Temporal lobe (tissue), 2 donors: ENCODE data around the gene MGAT4A.

DNA sequence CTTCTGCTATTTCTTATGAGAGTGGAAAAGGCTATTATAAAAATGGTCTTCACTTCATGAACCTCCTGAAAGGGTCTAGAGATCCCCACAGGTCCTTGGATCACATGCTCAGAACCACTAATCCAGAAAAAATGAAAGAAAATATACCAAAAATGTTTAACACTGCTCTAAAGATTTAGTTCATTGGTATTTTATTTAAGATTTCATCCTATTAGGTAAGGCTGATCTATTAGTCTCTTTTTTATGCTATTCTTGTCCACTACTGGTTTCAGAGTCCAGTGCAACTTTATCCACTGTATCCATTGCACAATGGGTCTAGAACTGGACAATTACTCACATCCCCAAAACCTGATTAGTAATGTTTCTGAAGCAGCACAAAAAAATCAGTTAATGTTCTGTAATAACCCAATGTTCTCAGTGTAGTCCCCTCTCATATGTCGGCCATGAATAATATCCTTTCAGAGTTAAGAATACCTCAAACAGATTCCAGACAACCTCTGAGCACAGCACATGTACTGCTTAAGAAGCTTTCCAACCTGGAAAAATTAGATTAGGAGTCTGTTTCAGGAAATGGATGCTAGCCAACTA, 29.8 kb downstream of the MGAT4A start:
- RAMPAGE, long total RNA, result no peak

GRCh38 chr2:98730100-98731233, at the start of gene MGAT4A:
Gene MGAT4A, minus strand, starts transcription at chr2:98731132.
- RAMPAGE, long total RNA, result no peak

GRCh38 chr2:98806268-98806844, 75.4 kb upstream of the MGAT4A start:
- RAMPAGE, long total RNA, result no peak

DNA sequence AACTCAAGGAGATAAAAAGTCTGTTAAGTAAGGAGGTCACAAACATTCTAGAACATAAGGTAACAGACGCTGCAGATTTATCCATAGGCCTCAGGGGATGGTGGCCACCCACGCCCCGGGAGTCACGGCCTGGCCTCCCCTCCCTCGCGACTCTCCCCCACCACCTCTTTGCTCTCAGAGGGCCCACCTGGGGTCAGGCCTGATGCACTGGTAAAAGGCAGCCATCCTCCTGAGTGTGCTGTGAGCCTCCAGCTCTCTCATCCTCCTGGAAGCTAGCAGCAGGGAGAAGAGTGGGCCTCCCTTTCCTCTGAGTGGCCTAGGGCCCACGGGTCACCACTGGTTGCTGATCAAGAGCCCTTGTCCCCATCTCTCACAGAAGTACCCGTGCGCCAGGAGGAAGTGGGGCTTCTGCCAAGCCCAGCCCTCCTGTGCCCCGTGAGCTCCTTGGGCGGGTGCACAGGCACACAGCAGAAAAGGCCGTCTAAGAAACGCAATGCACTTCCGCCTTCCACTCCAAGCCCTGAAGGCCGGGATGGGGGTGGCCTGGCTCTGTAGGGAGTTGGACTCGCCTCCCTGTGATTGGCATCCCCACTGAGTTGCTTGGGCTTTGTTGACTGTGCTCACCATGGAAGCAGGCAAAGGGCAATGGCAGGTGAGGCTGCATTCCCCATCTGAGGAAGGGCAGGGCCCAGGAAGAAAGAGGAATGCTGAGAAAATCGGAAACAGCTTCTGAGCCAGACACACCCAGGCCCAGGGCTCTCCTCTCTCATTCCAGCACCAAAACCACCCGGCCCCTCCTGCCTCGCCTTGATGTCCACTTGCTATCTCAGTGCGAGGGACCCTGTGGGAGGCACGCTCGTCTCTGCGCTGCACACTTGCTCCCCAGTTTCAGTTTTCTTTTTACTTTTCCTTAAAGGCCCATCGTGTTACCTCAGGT, 66.9 kb downstream of the CRACDL start:
- RAMPAGE, long total RNA, result no peak

DNA sequence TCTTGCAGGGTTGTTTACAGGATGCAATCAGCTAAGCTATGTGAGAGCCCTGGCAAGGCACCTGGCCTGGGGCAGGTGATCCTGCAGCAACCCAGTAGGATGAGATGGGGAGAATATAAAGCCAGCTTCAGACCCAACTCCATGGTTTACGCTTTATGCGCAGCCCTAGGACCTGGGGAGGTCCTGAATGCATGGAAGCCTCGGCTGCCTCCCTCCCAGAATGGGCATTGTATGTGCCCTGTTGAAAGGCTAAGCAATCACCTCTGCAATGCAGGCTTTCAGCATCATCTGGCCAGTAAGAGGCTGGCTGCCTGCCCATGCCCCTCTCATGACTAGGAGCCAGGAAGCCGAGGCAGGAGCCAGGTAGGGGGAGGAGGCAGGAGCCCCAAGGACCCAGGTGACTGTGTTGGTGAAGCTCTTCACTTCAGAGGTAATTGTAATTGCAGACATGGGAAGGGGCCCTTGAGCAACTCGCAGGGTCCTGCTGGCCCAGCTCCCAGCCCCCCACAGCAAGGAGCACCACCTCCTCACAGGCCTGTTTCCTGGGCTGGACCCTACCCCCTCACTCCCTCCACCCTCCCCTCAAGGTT, 22.1 kb downstream of the CRACDL start:
- RAMPAGE, long total RNA, result no peak

DNA sequence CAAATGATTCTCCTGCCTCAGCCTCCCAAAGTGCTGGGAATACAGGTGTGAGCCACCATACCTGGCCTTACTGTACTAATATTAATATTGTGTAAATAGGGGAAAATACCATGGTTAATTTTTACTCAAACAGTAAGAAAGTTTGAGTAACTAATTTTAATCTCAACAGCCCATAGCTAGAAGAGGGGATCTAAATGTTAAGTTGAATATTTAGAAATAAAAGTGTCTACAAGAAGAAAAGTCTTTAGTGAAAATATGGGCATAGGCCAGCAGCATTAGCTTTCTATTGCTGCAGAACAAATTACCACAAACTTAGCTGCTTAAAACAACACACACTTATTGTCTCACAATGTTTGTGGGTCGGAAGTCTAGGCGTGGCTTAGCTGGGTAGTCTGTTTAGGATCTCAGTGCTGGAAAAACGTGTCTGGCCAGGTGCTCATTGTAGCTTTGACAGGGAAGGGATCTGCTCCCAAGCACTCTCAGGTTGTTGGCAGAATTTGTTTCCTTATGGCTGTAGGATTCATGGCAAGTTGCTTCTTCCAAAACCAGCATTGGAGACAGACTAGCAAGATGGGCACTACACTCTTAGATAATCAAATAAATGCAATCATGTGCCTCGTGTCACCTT, 17.0 kb downstream of the MRPL30 start:
- RAMPAGE, long total RNA, result no peak

DNA sequence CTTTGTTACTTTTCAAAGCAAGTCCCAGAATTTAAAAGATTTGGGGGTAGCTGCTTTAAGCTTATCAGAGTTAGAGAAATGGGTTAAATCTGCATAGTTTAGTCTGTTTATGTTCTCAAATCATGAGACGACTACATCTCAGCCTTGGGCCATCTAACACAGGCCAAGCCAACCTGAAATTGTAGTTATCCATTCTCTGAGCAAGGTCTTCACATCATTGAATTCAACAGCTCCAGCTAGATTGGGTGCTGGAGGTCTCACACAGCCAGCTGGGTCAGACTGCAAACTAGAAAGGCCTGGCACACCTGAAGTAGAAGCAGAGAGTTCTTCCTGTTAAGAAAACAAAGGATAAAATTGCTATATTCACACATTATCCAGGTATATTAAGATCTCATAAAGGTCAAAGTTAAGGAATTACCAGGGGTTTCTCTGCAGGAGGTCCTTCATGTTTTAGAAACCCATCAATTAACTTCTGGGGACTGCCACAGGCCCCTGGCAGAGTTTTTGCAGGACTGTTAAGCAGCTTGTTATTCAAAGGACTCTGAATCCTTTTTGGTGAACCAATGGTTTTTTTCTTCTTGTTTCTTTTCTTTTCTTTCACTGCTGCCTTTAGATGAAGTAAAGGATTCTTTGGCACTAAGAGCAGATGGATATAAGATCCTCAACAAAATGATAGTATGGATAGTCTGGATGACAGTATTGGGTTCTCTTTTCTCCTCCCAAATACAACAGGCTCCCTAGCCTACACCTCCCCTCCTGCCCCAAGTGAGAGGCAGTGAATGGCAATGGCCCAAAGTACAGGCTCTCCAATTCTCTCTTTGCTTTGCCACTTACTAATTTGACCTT, 65.5 kb downstream of the EIF5B start:
- RAMPAGE, long total RNA, result no peak

- RAMPAGE, long total RNA, result no peak
These were observed 70.4 kb downstream of the EIF5B start for GRCh38 chr2:99407301-99408251.

- RAMPAGE, long total RNA, result no peak
These were observed 266.3 kb downstream of the AFF3 start for GRCh38 chr2:99875855-99876634.

GRCh38 chr2:99904643-99905496, 237.5 kb downstream of the AFF3 start:
- RAMPAGE, long total RNA, result no peak

DNA sequence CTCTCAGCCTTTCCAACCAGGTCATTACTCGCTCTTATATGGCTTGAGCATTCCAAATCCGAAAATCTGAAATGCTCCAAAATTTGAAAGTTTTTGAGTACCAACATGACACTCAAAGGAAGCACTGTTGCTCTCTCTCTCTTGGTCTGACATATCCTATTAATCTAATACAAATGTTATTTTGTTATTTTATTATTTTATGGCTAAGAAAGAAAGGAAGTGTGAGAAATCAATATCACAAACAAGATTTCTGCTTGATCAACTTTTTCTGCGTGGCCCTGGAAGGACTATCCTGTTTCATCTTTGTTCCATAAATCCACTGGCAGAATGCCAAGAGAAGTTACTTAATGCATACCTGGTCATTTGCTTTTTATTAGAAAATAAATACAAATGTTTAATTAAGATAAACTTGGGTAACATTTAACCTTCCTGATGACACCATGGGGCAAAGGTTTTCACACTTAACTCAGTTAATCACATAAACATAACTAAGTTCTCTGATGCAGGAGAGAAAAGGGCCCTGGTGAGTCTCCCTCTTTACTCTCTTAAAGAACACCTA, 203.4 kb downstream of the AFF3 start:
- RAMPAGE, long total RNA, result no peak

DNA sequence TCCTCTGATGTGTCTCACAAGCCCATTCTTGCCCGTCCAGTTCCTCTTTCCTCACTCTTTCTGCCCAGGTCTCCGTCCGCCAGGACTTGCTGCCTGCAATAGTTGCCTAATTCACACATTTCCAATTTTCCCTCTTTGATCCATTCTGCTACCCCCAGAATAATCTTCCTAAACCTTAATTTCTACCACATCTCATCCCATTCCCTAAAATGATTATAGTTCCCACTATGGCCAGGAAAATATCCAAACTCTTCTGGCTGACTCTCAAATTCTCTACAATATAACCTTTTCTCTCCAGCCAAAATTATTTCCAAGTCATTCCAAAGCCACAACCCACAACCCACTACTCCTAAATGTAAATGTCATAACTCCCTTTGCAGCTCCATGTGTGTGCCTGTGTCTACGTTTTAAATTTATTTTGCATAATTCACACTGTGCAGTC, 171.2 kb downstream of the AFF3 start:
- RAMPAGE, long total RNA, result no peak

DNA sequence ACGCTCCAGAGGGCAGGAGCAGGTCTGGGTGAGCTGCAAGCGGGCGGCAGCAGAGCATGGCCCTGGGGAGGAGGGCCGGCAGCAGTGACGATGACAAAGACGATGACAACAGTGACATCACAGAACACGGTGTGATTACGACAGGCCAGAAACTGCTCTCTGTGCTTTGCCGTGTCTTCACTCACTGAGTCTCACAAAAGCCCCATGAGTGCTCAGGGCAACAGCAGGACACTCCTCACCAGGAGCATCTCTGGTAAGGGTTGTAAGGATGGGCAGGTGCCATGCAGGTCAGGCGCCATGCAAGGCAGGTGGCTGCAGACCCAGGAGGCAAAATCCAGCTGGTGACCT, 23.2 kb downstream of the CHST10 start:
- RAMPAGE, long total RNA, result no peak

- RAMPAGE, long total RNA, result no peak
These were observed 7.5 kb downstream of the CHST10 start for GRCh38 chr2:100409890-100410383.

DNA sequence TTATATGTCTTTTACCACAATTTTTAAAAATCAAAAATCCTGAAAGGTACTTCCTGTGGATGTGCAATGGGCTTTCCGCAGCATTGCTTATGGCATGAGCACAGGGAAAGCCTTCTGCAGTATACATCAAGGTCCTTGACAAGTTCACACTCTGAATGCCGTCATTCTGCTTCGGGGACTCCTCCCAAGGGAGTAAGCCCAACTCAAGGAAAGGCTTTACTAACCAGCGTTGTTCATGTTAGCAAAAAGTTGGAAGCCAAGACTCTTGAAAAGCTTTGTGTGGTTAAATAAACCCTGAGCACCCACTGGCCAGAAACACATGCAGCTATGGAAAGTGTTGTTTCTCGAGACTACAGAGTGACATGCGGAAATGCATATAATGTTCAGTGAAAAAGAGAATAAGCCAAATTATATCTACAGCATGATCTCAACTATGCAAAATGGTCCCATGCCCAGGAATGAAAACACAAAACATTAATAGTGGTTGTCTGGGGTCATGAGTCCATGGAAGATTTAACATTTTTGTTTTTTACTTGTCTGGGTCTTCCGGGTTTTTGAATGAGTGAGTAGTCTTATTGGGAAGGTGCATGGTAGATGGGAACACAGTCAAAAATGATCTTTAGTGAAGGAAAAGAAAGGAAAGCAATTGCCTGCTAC, 31.5 kb downstream of the NPAS2 start:
- RAMPAGE, long total RNA, result no peak

- RAMPAGE, long total RNA, result no peak
These were observed 33.5 kb downstream of the NPAS2 start for GRCh38 chr2:100853264-100854091.

DNA sequence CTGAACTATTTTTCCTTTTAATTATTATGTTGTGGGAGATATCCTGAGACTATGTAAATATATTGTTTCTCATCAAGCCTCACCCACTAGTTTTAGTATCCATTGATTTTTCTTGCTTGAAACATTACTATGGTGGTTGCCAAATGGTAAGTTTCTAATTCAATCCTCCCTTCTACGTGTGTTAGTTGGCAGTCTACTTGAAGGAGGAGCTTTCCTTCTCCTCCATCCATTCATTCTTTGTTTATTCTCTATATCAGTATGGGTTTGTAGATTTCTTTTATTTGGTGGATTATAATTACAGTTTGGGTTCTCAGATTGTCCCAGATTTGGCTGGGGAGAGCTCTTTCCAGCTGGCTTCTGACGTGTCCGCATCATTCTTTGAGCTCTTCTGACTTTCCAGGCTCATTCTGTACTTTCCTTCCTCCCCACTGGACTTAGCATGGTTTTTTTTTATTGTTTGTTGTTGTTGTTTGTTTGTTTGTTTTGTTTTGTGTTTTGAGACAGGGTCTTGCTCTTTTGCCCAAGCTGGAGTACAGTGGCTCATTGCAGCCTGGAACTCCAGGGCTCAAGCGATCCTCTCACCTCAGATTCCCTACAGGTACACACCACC, 40.6 kb downstream of the NPAS2 start:
- RAMPAGE, long total RNA, result no peak

DNA sequence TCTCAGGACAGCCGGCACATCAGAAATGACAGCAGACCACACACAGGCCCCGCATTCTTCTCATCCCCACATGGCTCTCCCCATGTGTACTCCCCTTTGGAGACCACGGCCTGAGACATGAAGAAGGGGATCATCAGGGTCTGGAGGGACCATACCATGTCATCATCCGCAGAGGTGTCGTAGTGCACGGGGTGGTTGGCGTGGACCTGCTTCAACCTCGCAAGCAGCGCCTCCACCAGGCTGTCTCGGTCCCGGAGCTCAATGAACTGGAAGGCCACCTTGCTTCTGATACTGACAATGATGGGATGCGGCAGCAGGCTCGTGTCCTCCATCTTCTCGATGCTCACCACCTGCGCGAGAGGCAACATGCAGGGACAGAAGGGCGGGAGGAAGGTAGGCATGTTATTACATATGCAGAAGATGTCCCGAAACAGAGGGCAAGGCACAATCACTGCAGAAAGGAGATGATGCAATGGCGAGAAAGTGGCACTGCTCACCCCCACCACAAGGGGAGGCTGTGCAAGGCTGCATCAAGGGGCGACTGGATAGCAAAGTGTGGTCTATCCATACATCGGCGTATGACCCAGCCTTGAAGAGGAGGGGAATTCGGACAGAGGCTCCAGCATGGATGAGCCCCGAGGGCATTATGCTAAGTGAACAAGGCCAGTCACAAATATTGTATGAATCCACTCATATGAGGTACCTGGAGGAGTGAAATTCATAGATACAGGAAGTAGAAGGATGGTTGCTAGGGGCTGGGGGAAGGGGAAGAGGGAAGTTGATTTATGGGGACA, 36.4 kb downstream of the RPL31 start:
- RAMPAGE, long total RNA, result no peak

DNA sequence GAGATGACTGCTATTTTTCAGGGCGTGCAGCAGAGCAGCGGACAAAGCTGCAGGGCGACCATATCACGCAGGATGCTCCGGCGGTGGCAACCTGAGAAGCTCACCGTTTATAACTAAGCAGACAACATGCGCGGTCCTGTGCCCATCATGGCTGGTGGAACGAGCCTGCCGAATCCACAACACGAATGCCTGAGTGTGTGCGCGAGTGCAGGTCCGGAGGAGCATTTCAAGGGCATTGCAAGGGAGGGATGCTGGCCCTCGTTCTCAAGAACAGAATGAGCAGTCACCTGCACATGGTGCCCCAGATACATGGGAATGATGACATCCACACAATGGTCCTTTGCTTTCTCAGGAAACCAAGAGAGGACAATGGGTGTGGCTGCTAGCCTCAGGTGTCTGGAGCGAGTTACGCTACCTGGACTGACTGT, 39.9 kb downstream of the TBC1D8 start:
- RAMPAGE, long total RNA, result no peak

DNA sequence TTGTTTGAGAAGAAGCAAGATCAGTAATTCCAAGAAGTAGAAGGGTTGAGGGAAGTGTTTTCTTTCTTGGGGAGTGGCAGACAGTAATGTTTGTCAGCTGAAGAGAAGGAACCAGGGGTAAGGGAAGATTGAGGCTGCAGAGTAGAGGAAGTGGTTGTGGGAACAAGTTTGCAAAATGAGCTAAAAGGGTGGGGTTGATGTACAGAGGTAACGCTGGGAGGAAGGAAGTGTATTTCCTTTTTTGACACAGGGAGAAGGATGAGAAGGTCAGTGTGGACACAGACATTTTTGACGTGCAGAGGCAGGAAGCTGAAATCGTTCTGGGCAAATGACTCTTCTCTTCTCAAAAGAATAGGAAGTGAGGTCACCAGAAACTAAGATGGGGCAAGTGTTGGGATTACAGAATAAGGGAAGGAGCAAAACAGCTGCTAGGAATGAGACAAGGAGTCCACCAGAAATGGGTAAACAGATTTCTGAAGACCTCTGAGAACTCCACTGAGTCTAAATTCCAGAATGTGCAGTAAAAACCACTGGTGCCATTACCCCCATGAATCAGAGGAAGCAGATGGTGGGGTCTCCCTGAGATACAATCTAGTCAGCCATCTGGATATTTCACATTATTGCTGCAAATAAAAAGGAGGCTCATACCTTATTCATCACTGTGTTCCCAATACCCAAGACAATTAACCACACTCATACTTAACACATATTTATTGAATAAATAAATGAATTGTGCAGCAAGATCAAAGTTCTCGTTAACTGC, 20.1 kb upstream of the RNF149 start:
- RAMPAGE, long total RNA, result no peak